ENCODE measurements around the genes MAPRE2, INO80C, GALNT1 and MOCOS.

GRCh38 chr18:33560616-33561141 lies 17.3 kb upstream of the ASXL3 start:
- RRBS: no CpG with 5 or more reads among the region's 2 CpGs

GRCh38 chr18:34269653-34270140 lies 45.0 kb upstream of the NOL4 start:
- RRBS: no CpG with 5 or more reads among the region's 2 CpGs

GRCh38 chr18:35040913-35041960 lies at the start of gene MAPRE2:
TSS of gene MAPRE2 (plus strand) at chr18:35041413.
- RRBS: 2% methylated on average over 7 of the region's 58 CpGs

- RRBS: no CpG with 5 or more reads among the region's 3 CpGs
Observed at GRCh38 chr18:35084510-35085048, 43.4 kb downstream of the MAPRE2 start.

DNA sequence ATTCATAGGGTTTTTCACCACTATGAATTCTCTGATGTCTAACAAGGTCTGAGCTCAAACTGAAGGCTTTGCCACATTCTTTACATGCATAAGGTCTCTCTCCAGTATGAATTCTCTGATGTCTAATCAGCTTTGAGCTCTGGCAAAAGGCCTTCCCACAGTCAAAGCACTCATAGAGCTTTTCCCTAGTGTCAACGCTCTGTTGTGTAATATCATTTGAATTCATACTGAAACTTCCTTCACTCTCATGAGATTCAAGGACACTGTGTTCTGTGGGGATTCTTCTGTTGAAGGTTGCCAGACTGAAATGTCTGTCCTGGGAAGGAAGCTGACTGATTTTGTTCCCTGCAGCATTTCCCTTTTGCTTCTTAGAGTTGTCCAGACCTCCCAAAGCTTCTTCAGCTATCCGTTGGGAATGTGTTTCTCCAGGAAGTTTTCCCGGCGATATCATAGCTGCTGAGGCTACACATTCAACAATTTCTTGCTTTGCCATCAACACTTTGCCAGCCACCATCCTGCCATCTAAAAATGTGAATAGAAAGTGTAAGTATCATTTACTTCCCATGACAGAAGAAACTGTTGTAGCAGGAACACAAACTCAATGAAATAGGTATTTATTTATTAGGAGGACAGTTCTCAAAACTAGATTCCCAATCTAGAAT lies 13.2 kb downstream of the ZNF397 start:
- RRBS: no CpG with 5 or more reads among the region's 4 CpGs

DNA sequence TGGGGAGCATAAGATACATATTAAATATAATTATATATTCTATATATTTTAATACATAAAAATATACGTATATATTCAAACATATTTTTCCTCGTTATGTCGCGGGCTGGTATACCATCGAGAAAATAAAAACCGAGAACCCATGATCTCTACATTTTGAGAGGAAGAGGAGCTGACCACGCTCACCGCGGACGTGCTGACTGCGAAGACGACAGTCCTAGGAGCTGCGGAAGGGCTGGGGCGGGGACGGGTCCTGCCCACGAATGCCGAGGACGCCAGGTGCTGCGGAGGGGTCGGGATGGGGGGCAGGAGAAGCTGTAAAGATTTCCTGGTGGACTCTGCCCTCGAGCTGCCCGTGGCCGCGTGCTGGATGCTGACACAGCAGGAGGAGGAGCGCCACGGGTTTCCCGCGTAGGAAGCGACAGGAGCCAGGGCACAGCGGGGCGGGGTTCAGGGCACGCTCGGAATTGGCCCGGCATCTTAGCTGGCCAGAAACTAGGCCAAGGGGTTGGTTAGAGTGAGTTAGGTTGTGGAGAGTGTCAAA lies 22.3 kb downstream of the ZSCAN30 start:
- RRBS: no CpG with 5 or more reads among the region's 34 CpGs

DNA sequence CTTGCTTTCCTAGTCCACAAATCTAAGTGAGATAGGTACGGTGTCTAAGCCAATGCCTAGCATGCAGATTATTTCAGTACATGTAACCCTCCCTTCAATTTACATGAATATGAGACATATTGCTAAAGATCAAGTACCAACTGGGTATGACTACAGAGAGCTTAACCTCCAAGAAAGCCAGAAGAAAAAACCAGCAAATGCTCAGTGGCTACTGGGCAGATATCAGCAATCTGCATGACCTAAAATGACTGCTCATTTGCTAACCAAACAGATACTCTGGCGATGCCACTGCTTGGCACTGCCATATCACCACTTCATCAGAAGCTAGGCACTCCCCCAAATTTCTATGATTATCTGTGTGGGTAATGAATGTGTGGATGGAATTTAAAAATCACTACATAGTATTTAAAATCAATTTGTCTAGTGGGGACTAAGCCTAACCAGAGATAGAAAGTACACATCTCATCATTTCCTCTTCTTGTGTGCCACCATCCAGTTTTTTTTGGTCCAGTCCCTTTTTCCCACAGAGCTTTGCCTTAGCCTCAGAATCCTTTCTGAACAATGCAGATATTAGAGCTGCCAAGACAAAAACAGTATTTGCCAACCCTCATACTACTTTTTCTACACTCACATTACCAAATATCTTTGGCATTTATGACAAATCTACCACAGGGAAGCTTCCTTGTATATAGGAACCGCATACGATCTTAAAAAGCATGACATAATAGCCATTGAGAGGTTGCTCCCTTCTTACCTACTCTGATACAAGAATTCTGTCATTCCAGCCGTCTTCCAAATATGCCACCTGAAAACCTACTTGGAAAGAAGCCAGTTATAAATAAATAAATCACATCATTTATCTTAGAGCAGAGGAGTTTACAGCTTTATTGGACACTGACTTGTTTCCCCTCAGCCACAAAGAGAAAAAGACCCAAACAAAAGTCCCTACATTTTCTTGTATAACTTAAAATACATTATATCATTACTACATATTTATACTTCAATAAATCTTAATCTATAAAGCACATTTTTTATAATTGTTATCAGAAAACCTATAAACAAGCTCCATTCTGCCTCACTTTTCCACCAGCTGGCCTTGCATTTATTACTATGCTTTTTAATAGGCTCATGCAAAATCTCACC lies 9.5 kb downstream of the ZNF24 start:
- RRBS: no CpG with 5 or more reads among the region's 5 CpGs

DNA sequence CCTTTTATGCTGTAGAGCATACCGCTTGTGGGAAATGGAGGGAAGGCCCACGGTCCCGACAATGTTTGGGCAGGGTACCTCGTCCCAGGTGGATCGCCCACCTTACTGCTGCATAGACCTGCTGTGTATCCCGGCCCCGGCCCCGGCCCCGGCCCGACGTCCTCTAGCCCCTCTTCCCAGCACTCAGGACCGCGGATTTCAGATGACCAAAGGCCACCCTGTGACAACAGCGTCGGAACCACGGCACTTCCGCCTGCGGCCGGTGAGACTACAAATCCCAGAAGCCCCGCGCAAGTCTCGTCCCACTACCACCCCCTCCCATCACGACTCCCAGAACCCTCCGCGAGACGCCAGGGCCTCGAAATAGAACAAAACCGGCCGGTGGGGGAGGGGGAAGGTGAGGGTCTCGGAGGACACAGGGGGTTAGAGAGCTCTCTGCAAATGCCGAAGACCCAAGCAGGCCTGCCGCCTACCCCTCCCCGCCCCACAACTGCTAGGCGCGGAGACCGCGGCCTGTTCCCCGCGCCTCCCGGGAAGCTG lies 428 bp downstream of the ZNF24 start:
- RRBS: no CpG with 5 or more reads among the region's 40 CpGs

DNA sequence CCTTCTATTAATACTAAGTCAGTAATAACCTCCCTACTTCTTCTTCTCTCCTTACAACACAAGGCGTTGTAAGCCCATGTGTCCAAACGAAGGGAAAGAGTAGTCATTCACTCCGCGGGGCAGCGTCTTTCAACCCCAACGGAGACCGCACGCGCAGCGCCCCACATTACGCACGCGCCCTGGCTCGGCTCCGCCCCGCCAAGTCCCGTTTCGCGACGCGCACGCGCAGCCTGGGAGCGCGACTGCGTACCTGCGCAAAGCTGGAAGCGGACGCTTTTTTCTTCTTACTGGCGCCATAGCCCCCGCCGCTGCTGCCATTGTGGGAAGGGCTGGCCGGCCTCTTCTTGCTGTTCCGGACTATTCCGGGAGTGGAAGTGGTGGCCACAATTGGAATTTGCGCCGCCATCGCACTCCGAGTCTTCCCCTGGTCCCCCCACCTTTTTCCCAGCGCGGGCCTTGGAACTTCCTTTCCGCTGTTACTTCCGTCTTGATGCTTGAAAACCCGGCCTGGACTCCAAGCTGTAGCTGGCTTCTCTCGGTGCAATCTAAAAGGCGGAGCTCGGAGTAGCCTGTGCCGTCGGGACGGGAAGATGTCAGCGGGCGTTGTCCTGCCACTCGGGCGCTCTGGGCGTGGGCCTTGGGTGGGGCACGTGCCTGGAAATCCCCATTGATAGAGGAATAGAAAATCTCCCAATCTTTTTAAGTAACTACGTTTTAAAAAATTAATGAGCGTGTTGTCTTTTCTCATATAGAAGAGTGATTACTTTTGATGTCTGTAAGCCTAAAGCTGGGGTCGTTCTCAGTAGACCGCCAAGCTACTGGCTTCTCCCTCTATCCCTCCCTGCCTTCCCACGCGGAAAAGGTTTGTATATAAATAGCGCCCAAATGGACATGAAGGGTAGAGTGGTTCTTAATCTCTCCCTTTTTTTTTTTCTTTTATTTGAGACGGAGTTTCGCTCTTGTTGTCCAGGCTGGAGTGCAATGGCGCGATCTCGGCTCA lies at the start of gene INO80C:
INO80C (minus strand) TSS at position 492 of the 1,000 bp plus-strand sequence.
- RRBS: no CpG with 5 or more reads among the region's 68 CpGs

DNA sequence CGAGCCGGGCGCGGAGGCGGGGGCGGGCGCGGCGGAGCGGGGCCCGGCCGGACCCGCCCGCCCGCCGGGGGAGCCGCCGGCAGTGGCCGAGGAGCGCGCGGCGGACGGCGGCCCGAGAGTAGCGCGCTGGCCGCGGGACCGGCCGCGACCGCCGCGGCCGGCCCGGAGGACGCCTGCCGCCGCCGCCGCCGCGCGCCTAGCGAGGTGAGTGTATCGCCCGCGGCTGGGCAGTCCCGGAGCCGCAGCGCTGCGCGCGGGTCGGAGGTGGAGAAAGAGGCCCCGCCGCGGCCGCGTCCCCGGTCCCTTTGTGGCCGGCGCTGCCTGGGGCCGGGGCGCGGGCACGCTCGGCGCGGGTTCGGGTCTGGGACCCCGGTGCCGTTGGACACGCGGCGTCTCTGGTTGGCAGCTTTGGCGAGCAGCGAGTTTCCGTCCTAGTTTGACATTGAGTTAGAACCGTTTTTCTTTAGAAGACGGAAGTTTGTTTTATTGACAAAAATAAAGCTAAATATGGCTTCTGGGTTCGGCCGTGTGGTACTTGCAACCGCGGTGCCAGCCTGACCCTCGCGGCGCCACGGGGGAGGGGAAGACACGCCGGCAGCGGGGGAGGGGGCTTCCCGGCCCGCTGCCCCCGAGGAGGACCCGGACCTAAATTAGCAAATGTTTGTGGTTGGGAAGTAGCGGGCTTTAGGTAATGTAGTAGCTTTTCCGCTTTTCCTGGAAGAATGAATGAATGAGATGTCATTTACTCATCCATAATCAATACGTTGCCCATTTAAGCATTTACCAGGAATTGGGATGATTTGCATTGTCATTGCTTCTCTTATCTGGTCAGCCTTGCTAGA lies at the start of gene GALNT1:
GALNT1 (plus strand) TSS at position 82 of the 842 bp plus-strand sequence.
- RRBS: 1% methylated on average over 31 of the region's 101 CpGs

GRCh38 chr18:35628630-35629451 lies 47.3 kb downstream of the GALNT1 start:
- RRBS: no CpG with 5 or more reads among the region's 13 CpGs

DNA sequence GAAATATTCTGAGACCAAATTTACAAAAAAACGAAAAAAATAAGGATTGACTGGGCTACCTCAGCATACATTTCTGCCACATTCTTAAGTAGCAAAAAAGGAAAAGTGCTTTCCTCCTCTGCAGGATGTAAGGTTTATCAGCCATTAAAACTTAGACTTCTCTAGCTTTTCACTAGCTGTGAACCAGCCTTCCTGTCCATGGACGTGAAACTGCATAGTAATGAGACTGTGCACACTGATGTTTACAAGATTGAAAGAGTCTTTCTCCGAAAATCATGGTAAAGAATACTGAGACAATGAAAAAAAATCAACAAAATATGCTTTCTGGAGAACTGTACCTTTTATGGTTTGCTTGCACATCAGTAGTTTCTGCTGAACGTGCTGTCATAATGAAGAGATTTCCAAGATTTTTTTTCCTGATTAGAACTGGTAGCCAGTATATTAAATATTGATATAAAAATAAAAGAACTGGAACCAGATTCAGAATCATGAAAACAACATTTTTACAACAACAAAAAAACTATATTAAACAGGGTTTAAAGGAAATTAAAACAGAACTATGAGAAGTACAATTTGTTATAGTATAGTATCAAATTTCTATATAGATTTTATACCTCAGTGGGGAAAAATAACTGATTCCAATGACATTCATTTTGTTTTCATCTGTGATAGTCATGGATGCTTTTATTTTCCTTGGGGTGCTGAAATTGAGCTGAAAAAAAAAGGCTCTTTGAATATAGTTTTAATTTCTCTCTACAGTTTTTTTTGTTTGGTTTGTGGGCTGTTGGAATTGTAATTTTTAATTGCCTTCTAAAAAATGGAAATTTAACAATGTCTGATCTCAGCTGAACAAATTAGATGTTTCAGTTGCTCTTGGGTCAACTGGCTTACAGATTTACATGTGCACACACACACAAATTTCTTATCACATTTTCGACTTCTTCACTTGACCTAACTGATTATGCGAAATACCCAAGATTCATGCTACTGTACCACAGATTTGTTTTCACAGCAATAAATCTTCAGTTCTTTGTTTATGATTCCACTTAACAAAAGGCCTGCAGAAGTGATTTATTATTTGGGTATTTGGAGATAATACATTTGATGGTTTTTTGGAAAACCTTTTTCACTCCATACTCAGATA lies 128.6 kb downstream of the GALNT1 start:
- RRBS: no CpG with 5 or more reads among the region's 6 CpGs

GRCh38 chr18:35771532-35771926 lies 190.0 kb downstream of the GALNT1 start:
- RRBS: no CpG with 5 or more reads among the region's 5 CpGs

- RRBS: no CpG with 5 or more reads among the region's 8 CpGs
Observed at GRCh38 chr18:35861372-35862366, 110.8 kb upstream of the C18orf21 start.

DNA sequence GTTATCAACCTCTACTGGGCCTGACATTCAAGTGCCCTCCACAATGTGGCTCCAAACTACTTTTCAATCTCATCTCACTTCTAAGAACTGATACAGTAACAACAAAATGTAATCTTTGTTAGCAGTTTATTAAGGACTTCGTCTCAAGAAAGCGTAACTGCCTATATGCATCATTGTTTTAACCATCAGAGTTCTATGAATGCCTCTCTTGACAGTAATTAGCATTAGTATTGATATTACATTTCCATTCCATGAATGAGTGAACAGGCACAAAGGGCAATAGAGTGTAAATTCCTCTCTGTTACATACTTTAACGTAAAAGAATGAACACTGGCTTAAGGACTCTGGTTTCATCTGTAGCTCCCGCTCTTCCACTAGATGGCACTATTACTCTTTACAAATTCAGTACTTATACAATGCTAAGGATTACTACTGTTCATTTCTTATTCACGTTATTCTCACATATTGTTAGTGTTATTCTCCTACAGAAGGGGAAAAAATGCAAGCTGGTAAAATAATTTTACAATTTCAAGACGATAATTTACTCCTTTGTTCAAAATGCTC lies 45.1 kb downstream of the C18orf21 start:
- RRBS: no CpG with 5 or more reads among the region's 6 CpGs

GRCh38 chr18:36127985-36128810 lies 942 bp downstream of the SLC39A6 start:
- RRBS: no CpG with 5 or more reads among the region's 22 CpGs

GRCh38 chr18:36176060-36176557 lies 11.2 kb upstream of the MOCOS start:
- RRBS: no CpG with 5 or more reads among the region's 3 CpGs

DNA sequence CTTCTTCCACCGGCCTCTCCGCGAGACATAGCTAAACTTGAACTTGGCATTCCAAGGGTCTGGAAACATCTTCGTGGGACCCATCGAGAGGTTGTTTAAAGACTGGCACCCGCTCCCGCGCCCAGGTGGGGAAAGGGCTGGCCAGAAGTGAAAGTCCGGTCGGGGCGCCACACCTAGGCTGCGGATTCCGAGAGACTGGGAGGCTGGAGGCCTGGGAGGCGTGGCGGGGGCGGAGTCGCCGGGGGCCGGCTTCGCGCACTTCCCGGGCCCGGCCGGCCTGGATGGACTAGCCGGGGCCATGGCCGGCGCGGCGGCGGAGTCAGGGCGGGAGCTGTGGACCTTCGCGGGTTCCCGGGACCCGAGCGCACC lies at the start of gene MOCOS:
MOCOS (plus strand) TSS at position 256 of the 369 bp plus-strand sequence.
- RRBS: 1% methylated on average over 21 of the region's 36 CpGs

GRCh38 chr18:36580054-36580756 lies 248.6 kb downstream of the TPGS2 start:
- RRBS: no CpG with 5 or more reads among the region's 5 CpGs

DNA sequence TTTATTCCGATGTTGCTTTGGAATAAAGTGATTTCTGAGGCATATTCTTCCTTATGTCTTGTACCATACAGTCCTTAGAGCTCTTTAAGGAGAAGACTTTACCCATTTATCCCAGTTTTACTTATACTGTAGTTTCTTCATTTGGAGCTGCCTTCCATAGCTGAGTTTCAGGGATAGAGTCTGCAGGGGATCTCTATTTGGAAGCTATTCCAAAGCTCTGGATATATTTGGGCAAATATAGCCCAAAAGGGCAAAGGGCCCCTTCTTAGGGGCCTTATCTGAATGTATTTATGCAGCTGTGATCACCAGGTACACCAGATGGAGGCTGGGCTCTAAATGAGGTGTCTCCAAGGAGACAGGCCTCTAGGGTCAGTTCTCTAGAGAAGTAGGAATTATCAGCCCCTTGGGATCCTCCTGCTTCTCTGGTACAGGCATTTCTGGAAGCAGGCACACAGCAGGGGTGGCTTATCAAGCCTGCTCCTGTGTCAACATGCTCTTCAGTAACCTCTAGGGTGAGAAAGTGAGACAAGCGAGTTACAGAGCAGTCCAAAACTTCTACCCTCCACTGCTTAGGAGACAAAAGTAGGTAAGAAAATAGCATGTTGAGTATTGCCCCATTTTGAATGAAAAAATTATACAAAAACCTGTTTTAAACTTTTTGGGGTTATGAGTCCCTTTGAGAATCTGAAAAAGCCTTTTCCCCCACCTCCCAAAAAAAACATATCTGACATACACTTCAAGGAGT lies 13.9 kb downstream of the TPGS2 start:
- RRBS: no CpG with 5 or more reads among the region's 2 CpGs